SP-49 (cell line): Measurements from ENCODE around the genes TSPO2, TREM1 and NCR2.

- PRO-cap: no peak
Measured at GRCh38 chr6:39224358-39225003, 4.8 kb downstream of the KCNK5 start.

- PRO-cap: no peak
Measured at GRCh38 chr6:39792797-39793664, 855 bp downstream of the DAAM2 start.

- PRO-cap: no peak
Measured at GRCh38 chr6:39821626-39822500, 29.7 kb downstream of the DAAM2 start.

DNA sequence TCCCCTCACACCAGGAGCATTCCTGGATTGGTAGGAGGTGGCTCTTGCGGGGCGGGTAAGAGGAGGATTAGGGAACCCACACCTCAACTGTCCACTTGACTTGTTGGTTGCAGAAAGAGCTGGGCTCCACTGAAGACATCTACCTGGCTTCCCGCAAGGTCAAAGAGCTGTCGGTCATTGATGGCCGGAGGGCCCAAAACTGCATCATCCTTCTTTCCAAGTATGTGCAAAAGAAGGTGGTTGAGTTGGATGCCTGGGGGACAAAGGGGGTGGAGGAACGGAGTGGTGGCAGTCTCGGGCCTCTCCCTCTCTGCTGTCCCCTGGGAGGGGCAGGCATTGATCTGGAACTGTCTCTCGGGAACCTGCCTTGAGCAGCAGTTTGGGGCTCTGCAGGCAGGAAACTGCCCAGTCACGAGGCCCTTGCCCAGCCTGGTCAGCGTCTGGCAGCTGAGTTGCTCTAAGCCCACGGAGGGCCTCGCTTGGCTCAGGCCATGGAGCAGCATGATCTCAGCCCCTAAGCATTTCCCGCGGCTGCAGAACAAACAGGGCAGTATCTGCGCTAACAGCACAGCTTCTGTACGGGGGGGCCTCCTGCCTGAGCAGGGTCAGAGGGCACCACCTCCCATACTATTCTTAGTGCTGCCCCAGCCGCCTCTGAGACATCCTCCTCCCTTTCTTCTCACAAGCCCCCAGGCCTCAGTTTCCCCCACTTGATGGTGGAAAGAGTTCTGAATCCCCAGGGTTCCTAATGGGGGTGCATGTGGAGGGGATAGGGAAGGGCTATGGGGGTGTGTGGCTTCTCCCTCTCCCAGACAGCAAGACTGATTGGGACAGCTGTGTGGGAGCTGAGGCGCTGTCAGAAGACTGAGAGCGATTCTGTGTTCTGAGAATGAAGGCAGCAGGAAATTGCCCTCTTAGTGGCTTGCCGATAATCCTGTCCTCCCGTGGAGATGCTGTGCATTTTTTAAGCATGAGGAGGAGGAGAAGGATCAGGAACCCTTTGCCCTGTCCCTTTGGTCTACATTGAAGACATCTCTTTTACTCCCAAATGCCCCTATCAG, 46.6 kb downstream of the MOCS1 start:
- PRO-cap: no peak

- PRO-cap: no peak
Measured at GRCh38 chr6:39888434-39888944, 45.8 kb downstream of the MOCS1 start.

DNA sequence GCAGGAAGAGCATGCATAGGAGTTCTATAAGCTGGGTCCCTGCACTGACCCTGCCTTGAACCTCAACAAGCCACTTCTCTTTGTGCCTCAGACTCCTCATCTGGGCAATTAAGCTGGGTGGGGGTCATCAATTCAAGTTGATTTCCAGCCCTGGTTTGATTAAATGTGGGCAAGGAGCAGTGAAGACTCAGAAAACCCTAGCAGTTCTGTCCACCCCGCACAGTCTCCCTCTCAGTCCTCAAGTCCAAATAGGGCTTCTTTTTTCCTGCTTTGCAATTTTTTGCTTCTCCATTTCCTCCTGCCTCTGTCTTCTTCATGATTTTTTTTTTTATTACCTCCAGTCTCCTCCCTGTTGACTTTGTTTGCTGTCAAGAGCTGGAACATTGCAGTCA, 142.6 kb downstream of the LRFN2 start:
- PRO-cap: no peak

GRCh38 chr6:40930552-40931000, 108.4 kb downstream of the UNC5CL start:
- PRO-cap: no peak

DNA sequence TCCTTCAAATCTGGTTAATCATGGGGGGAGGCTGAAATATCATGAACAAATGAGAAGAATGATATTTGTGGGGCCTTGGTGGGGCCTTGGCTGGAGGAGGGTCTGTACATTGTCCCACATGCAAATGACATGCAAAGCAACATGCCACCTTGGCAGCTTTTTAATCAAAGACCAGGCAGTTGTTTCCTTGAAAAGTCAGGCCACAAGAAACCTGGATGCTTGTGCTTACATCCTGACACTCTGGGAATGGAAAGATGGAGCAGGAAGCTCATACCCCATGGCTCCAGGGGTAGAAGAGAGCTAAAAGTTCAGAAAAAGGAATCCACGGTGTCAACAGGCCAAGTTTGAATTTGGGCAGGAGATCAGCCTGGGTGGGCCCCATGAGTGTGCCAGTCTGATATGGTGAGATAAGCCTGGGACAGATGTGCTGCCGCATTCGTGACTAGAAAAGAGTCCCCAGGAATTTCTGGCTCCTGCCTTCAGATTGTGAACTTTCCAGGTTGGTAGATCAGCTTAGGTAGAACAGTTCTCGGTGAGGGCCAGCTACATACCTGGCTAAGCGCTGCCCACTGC, at the start of gene TSPO2:
TSS of gene TSPO2 (plus strand) at position 421 of the 573 bp plus-strand sequence.
- PRO-cap: no peak

DNA sequence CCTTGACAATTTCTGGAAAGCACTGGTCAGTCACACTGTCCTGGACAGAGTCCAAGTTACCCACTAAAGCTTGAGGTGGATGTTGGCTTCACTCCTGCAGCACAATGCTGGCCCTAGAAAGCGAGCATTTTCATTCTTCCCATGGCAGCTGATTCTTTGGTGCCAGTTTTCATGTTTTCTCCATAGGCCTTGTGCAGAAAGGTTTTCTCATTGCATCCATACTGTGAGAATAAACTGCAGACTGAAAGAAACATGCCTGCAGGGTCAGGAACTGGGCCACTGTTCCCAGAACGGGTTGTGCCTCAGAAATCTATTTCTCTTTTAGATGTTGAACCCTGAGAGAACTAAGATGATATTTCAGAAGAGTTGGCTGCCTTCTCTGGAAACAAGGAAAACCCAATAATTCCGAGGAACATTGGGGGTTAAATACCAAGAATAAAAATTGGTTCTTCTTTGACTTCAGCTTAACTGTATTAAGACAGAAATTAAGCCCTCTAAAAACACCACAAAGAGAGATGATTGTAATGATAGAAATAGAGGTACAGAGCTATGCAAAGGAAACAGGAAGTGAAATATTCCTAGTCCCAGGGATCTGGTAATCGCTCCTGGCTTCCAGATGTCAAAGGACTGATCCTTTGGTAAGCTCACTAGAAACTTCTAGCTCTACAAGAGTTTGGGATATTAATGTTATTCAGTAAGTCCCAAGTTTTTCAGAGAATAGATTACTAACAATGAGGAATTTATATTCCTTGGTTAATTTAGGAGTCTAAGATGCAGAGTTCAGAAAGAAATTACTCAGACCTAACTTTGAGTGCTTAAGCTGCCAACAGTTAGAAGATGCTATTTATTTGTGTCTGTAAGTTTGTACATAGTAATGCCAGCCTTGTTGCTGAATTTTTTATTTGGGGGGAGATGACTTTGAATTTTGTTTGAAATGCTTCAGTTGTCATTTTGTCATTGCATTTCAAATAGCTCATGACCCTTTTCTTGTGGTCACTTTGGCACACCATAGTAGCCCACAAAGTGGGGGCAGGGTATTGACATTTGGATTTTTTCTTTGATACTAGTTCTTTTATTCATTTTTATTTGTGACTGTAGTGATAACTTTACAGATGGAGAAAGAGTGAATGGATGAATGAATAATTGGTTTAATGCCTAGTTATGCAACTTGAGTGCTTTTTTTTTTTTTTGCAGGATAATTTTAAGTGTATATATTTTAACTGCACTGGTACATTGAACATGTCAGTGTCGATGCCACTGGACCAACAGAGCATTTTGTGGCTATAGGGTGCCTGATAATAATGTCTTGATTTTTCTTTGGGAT, 26.2 kb downstream of the NFYA start:
- PRO-cap: no peak

DNA sequence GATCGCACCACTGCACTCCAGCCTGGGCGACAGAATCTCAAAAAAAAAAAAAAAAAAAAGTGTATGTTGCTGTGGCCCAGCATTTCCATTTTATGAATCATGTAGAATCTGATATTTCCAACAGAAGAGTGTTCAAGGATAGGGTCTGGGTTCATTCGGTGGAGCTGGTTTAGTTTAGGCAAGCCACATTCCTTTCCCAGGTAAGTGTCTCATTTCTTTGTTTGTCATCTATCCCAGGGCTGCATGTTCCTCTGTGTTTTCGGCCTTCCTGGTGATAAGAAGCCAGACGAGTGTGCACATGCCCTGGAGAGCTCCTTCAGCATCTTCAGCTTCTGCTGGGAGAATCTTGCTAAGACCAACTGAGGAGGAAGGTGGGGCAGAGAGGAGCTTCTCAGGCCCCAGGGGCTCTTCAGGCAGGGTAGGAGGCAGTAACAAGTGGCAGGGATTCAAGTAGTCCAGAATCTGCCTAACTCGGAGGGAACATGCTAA, 38.3 kb downstream of the NFYA start:
- PRO-cap: no peak

- PRO-cap: no peak
Measured at GRCh38 chr6:41285497-41286254, 806 bp downstream of the TREM1 start.

- PRO-cap: no peak
Measured at GRCh38 chr6:41286255-41287332, at the start of gene TREM1. Gene TREM1, minus strand, starts transcription at chr6:41286682.

DNA sequence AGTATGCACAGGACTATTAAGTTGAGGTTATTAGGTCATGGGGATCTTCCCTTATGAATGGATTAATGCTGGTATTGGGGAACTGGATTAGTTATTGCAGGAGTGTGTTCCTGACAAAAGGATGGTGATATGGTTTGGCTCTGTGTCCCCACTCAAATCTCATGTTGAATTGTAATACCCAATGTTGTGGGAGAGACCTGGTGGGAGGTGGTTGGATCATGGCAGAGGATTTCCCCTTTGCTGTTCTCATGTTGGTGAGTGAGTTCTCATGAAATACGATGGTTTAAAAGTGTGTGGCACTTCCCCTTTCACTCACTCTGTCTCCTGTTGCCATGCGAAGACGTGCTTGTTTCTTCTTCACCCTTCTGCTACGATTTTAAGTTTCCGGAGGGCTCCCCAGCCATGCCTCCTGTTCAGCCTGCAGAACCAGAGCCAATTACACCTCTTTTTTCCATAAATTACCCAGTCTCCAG, 16.1 kb upstream of the TREM1 start:
- PRO-cap: no peak

GRCh38 chr6:41335519-41335721, at the start of gene NCR2:
Gene NCR2, plus strand, starts transcription at chr6:41335608.
- PRO-cap: no peak

DNA sequence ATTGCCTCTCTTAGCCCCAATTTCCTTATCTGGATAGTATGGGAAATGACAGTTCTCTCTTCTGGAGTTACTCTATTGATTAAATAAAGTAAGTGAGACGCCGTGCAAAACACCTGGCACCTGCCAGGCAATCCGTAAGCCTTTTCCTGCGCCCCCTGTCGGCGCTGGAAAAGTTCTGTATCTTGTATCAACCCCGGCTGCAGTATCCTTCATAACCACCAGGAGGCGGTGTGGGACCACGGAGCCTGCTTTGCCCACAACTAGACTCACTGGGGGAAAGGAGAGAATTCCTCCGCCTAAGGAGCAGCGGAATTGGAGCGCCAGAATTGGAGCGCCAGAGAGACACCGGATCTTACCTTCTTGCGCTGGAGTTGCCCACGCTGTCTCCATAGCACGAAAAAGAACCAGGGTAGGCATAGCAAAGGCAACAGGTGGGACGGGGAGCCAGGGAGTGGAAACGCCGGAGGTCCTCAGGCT, 33.5 kb downstream of the NCR2 start:
- PRO-cap: no peak

DNA sequence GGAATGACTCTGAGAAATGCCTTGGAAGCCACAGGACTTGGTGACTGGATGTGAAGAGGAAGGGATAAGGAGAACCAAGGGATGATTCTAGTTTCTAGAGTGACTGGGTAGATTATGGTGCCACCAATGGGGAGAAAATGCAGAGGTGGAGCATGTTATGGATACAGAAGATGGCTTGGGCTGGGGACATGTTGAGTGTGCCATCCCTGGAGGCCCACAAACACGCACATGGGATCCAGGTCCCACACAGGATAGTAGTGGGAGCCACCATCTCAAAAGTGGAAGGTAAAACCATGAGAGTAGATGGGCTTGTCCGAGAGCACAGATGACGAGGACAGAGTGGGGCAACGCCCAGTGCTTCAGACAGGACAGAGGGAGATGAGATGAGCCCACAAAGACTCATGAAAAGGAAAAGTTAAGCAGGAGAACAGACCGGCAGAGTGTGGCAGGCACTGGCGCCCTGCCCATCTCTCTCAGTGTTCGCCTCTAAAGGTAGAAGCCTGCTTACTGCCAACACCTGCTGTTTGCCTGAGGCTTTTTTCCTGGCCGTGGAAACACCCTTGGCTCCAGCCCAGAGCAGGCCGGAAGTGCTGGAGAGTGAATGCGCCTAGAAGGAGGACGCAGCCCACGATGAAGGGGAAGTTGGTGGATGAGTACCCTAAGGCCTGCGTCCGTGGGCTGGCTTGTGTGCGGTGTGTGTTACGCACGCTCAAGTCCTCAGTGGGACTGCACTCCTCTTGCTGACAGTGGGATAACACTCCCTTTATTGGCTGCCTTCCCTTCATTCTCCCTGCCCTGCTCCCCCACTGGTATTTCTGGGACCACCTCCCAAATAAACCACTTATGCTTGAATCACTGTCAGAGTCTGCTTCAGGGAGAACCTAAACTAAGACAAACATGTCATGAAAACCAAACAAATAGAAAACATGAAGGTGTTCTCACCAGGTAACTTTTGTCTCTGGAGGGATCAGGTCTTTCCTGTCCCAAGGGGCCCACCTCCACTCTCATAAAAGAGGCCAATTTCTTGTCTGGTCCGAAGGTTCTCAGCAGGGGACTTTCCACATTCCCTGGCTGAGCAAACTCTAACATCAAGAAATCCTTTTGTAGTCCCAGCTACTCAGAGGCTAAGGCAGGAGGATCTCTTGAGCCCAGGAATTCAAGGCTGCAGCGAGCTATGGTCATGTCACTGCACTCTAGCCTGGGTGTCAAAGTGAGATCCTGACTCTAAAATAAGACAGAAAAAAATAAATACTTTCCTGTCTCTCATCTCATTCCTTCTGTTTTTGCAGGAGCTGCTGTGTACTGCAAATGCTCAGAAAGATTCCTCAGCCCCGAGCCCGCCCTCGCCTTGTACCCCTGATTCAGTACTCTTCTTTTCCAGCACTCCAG, 9.1 kb upstream of the FOXP4 start:
- PRO-cap: no peak

DNA sequence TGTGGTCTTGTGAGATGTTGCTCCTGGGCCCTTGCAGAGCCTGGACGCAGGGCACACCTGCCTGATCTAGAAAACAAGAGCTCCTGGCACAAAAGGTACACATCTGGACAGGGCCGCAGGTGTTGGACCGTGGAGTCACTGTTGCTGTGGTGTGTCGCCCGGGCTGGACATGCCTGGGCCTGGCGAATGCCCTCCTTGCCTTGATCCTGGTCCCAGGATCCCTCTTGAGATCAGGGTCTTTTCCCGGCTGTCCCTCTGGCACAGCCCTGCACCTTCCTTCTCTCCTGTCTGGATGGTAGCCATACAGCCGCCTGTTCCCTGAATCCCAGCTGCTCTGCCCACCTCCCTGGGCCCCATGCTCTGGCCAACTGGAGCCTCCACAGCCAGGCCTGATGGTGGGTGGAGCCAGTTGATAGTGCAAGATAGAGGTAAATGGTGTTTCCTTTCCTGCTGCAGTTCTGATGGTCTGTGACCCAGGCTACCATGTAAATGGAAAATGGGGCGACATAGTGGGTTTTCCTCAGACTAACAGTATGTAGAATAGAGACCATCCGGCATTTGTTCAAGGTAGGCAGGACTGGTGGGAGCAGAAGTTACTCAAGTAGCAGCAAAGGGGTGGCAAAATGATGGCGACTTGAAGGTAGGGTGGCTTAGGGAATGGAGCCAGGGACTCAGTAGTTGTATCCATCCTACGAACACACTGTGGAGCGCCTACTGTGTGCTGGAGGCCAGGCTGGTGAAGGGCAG, 5.1 kb downstream of the FOXP4 start:
- PRO-cap: no peak

GRCh38 chr6:41690712-41691305, 44.6 kb downstream of the TFEB start:
- PRO-cap: no peak

- PRO-cap: no peak
Measured at GRCh38 chr6:41712434-41713503, 22.6 kb downstream of the TFEB start.

DNA sequence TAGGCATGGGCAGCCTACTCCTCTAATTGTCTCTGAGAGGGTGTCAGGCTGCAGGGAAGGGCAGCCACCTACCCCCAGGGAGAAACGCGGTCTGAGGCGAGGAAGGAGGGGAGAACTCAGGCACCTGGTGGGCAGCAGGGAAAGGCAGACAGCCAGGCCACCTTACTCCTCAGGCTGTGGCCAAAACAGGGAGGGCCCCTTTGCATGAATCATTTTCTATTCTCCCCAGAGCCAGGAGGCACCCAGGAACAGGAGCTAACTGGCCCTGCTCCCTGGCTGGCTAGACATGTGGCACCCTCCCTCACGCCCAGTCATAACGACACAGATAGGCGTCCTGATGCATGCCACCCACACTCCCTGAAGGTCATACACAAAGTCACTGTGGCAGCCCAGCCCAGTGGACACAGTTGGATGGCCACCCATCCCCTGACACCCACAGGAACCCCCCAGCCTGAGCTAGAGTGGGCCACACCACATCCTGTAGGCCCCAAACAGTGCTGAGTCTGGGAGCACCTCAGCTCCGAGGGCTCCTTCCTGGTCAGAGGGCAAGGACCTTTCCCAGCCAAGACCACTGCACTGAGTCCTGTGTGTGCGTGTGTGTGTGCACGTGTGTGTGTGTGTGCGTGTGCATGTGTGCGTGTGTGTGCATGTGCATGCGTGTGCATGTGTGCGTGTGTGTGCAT, 21.8 kb downstream of the TFEB start:
- PRO-cap: no peak